Kidney (tissue), 2 donors: Measurements from ENCODE around the genes CDC42BPA and MRPL55.

DNA sequence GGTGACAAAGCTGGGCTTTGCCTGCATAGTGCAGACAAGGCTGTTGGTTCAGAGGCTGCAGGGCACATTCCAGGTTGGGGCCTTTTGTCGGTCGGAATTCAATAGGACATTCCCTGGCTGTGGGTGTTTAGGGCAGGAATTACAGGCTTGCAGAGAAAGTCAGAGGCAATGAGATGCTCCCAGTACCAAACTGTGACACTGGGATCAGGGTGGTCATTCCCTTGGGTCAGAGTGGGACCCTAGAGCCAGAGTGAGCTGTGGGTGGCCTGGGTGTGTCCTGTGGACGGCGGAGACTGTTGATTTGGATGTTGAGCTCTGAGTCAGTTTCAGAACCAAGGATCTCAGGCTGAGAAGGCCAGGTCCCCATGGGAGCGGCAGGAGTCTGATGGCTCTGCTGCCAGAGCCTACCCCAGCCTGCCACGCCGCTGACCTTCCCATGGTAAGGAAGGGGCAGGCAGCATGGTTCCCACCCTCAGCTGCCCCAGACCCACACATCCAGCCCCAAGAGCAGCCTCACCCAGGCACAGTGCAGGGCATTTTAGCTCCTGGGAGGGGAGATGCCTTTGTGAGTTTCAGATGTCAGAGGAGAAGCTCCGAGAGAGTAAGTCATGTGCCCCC is 56.3 kb downstream of the STUM start:
- PRO-cap = no peak
- RRBS = no CpG with 5 or more reads among the region's 8 CpGs

GRCh38 chr1:226714448-226715074 is 24.5 kb downstream of the ITPKB start:
- PRO-cap = no peak
- RRBS = no CpG with 5 or more reads among the region's 3 CpGs

DNA sequence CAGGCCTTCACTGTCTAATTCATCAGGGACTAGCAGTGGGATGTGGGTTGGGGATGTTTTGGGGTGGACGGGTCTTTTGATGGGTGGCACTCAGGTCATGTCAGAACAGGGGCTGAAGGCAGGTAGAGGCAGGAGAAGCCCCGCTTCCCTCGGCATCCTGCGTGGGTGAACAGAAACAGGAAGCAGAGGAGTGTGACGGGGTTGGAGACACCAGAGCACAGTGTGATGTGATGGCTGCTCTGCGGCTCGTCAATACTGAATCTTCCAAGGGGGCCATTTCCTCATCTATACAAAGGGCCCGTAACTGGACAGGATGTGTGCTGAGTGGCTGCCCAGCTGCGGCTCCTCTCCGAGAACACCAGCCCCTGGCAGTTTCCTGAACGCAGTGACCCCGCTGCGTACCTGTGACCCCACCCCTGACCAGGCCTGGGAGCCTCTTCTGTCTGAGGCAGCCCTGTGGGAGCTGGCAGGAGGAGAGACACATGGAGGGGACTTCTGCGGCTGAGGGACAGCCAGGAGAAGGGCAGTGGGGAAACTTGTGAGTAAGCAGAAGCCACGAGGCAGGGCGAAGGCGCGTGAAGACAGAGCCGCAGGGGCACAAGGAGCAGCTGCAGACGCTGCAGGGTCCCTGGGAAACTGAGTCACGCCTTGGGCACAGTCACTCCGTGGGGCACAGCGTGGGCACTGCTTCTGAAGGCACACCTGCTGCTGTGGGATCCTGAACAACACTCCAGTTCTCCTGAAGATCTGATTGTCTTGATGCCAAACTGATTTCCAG is 60.0 kb upstream of the ITPKB start:
- PRO-cap = no peak
- RRBS = no CpG with 5 or more reads among the region's 23 CpGs

GRCh38 chr1:226993931-226994650 is 54.0 kb downstream of the COQ8A start:
- PRO-cap = no peak
- RRBS = no CpG with 5 or more reads among the region's 20 CpGs

- PRO-cap = no peak
- RRBS = no CpG with 5 or more reads among the region's 2 CpGs
These were observed 156.7 kb downstream of the COQ8A start for GRCh38 chr1:227096340-227097712.

- PRO-cap = no peak
- RRBS = no CpG with 5 or more reads among the region's 5 CpGs
These were observed 32.6 kb downstream of the CDC42BPA start for GRCh38 chr1:227285498-227286253.

DNA sequence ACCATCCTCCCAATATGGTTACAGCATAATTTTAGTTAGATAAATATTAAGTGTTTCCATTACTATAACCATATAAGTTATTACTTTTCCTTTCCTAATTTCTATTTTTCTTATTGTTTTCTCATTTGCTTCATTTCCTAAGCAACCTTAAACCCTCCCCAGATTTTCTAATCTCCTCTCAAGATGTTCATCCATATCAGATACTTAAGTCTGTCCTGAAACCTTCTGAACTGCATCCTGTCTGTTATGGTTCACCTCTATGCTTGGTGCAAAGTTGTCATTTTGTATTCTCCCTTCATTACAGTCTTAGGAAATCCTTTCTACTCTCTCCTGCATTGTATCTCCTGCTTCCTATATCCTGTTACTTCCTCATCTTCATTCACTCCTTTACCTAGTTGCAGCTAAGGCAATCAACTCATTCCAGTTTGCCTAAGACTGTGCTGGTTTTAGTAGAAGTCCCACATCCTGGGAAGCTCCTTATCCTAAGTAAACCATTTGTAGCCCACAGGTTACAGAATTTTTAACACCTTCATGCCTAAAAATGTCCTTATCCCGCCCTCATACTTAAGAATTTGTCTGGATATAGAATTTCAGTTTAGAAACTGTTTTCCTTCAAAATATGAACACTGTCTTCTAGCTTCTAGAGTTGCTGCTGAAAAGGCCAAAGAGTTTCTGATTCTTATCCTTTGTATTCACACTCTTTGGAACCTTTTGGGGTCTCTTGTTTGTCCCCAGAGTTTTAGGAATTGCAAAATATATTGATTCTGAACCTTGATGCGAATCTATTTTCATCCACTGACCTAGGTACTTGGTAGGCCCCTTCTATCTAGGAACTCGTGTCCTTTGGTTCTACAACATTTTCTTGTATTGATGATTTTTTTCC is 16.2 kb downstream of the CDC42BPA start:
- PRO-cap = no peak
- RRBS = no CpG with 5 or more reads among the region's 3 CpGs

GRCh38 chr1:227311605-227312305 is 6.5 kb downstream of the CDC42BPA start:
- PRO-cap = no peak
- RRBS = no CpG with 5 or more reads among the region's 3 CpGs

- PRO-cap = no peak
- RRBS = no CpG with 5 or more reads among the region's 7 CpGs
These were observed 5.7 kb downstream of the CDC42BPA start for GRCh38 chr1:227312306-227313326.

GRCh38 chr1:227316843-227317443 is 1.3 kb downstream of the CDC42BPA start:
- PRO-cap = no peak
- RRBS = no CpG with 5 or more reads among the region's 8 CpGs

DNA sequence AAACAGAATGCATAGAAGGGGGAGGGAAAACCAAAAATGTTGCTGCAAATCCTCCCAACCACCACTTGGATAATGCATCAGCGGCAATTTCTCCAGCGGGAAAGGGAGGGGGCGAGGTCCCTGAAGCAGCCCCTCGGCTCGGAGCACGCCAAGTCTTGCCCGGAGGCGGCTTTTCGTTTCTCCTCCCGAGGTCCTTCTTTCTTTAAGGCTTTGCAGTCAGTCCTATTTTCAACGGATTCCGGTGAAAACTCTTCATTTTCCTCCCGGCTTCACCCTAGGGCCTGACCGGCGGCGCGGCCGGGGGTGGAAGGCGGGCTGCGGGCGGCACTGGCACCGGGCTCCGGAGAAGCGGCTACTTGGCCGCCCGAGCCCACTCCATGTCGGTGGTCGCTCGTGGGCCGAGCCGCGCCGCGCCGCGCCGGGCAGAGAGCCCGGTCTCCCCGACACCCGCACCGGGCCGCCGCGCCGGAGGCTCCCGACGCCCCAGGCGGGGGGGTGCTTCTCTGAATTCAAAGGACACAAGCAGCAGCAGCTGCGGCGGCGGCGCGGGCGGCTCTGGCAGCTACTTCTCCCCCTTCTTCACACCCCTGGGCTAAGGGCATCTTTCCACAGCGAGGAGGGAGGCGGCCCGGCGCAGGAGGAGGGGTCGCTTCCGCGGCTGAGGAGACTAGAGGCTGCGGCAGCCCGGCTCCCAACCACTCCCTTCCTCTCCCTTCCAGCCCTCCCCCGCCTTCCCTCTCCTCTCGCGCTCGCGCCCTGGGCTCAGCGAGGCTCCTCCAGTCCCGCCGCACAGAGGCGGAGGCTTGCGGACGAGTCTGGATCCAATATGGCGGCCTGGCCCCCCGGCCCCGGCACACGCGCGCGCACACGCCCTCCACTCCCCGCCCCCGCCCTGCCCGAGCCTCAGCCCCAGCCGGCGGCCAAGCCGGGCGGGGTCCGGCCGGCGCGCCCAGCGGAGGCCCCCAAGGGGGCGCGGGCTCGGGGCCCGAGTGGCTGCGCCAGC is at the start of gene CDC42BPA:
Gene CDC42BPA (minus strand): TSS at position 828 of the 1,003 bp plus-strand sequence.
- PRO-cap = unidirectional peak, plus-strand start at position 98 of the sequence; unidirectional peak, plus-strand start at position 284 of the sequence
- RRBS = 1% methylated on average over 35 of the region's 99 CpGs

DNA sequence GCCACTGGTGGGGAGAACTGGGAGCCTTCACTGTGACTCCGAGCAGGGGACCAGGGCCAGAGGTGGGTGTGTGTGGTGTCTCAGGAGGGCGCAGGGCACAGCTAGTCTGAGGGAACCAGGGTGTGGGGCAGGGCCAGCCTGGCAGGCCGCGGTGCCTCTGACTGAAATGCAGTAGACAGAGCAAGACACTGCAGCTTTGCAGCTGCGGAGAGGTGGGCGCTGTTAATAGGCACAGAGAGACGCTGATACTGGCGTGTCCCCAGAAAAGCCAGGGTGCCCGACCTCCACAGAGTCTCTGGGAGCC is 28.4 kb upstream of the PRSS38 start:
- PRO-cap = no peak
- RRBS = no CpG with 5 or more reads among the region's 9 CpGs

- PRO-cap = no peak
- RRBS = no CpG with 5 or more reads among the region's 3 CpGs
These were observed 41.9 kb downstream of the PRSS38 start for GRCh38 chr1:227857426-227857677.

DNA sequence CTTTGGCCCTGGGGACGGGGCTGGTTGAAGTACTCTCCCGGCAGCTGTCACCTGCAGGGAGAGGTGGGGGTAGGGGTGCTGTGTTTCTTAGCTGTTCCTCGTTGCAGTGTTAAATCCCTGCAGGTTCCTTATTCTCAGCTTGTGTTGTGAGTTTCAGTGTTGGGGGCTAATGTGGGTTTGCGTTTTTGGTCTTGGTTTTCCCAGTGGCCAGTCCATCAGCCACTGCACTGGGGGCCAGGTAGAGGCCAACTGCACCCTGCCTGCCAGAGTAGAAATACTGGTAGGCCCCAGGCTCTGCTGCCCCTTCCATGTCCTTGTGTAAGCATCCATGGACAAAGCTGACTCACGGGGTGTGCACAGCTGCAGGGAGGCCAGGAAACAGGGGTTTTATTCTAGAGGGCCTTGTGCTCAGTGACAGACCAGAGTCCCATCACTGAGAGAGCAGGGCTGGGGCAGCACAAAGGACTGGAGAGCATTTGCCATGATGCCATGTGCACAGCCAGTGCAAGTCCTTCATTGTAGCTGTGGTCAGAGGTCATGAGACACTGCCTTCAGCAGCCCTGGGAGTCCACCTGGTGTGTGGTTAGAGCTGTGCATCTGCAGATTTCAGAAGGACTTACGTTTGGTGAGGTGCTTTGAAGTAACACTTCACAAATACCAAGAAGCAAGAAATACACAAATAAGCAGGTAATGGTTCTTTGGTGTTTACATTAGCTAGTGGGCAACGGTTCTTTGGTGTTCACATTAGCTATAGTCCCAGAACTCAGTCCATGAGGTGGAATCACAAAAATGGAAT is 8.1 kb downstream of the ARF1 start:
- PRO-cap = no peak
- RRBS = no CpG with 5 or more reads among the region's 7 CpGs

DNA sequence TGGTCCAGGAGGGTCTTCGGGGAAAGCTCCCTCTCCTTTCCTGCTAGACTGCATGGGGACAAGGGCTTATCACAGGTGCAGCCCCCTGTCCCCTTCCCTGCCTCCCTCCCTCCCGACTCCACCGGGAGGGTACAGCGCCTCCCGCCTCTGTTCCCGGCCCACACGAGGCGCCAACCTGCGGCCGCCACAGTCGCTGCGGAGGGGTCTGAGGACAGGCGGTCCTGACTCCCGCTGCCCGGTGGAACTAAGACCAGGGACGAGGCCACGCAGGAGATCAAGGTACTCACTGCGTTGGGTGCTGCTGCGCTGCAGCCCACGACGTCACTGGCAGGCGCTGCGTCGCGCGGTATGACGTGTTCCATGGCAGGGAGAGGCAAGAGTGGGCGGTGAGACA is at the start of gene MRPL55:
Gene MRPL55 (minus strand): TSS at position 326 of the 394 bp plus-strand sequence.
- PRO-cap = bidirectional peak, plus-strand start outside the sequence, minus-strand start at position 326 of the sequence
- RRBS = 2% methylated on average over 8 of the region's 28 CpGs

GRCh38 chr1:228142089-228142828 is 2.2 kb downstream of the GUK1 start:
- PRO-cap = no peak
- RRBS = no CpG with 5 or more reads among the region's 21 CpGs

DNA sequence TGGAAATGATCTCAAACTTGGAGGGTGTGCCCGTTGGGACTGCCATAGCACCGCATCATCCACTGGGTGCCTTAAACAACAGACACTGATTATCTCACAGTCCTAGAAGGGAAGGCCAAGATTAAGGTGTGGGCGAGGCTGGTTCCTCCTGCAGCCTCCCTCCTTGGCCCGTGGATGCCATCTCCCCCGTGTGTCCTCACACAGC is 4.3 kb upstream of the IBA57 start:
- PRO-cap = no peak
- RRBS = no CpG with 5 or more reads among the region's 5 CpGs

DNA sequence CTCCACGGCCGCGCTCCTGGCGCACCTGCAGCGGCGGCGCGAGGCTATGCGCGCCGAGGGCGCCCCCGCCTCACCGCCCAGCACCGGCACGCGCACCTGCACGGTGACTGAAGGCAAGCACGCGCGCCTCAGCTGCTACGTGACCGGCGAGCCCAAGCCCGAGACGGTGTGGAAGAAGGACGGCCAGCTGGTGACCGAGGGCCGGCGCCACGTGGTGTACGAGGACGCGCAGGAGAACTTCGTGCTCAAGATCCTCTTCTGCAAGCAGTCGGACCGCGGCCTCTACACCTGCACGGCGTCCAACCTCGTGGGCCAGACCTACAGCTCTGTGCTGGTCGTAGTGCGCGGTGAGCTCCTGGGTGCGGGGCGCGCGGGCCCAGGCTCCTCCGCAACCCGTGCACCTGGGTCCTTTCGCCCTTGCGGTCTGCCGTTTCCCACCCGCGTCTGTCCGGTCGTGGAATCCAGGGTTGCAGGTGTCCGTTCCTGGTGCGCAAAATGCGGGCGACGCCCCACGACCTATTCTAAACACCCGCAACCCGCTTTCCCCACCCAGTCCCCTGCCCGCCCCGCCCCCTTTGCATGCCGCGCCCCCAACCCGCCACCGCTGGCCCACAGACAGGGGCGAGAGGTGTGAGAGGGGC is 4.7 kb downstream of the OBSCN start:
- PRO-cap = no peak
- RRBS = 35% methylated on average over 24 of the region's 72 CpGs

GRCh38 chr1:228379204-228379586 is 27.4 kb downstream of the TRIM11 start:
- PRO-cap = no peak
- RRBS = no CpG with 5 or more reads among the region's 20 CpGs

- PRO-cap = no peak
- RRBS = 97% methylated on average over 2 of the region's 8 CpGs
These were observed 12.7 kb downstream of the TRIM11 start for GRCh38 chr1:228393791-228394555.